Right lobe of liver (tissue), 4 donors: Measurements from ENCODE around the genes CEP112, APOH and PRKCA.

GRCh38 chr17:64329528-64330085 is 61.1 kb downstream of the PECAM1 start:
- PRO-cap, 4 experiments: no peak in any of the 4 experiments
- RAMPAGE, long total RNA, 2 experiments: no peak in any of the 2 experiments

DNA sequence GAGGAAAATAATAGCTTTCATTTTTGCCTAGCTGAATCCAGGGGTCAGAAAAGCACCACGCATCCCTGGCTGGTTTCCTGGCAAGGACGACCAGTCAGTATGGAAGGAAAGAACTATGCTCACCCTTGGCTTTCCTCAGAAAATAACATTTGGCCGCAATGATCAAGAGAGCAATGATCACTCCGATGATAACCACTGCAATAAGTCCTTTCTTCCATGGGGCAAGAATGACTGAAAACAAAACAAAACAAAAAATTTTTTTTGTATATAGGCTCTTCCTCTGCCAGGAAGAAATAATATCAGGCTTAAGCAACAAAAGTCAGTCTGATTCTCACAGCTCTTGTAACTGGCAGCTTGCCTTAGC is 35.9 kb downstream of the PECAM1 start:
- PRO-cap, 4 experiments: no peak in any of the 4 experiments
- RAMPAGE, long total RNA, 2 experiments: start-site peak on the minus strand in 1 of 2 experiments, centred at position 159 of the sequence, 32 reads per replicate

- PRO-cap, 4 experiments: no peak in any of the 4 experiments
- RAMPAGE, long total RNA, 2 experiments: start-site peak on the minus strand in 1 of 2 experiments, at chr17:64660950-64661478 at its widest, 8 reads per replicate
Measured at GRCh38 chr17:64660657-64661758, 1.1 kb downstream of the SMURF2 start.

GRCh38 chr17:64965705-64966536 is 46.6 kb upstream of the LRRC37A3 start:
- PRO-cap, 4 experiments: peak in 4 of 4 experiments; most common plus-strand start chr17:64966142 (in 3); most common minus-strand start chr17:64966035 (in 2)
- RAMPAGE, long total RNA, 2 experiments: start-site peak on the minus strand in 1 of 2 experiments, at chr17:64966053-64966063 at its widest, 31 reads per replicate

DNA sequence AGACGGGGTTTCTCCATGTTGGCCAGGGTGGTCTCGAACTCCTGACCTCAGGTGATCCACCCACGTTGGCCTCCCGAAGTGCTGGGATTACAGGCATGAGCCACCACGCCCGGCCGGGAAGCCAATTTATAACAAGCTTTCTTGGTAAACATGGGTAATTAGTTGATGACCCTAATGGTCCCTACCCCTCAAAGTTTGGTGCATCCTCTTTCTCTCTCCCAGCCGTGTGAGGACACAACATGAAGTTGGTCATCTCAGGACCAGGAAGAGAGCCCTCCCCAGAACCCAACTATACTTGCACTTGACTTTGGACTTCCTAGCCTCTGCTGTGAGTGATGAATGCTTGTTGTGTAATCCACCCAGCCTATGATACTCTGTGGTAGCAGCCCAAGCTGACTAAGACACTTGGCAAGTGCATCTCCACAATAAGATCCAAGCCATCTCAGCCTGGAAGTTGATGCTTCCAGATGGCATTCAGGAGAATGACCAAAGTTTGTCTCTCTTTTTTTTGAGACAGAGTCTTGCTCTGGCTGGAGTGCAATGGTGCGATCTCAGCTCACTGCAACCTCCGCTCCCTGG is 65.6 kb downstream of the GNA13 start:
- PRO-cap, 4 experiments: peak in 1 of 4 experiments; most common minus-strand start position 291 of the sequence (in 1)
- RAMPAGE, long total RNA, 2 experiments: no peak in any of the 2 experiments

- PRO-cap, 4 experiments: no peak in any of the 4 experiments
- RAMPAGE, long total RNA, 2 experiments: no peak in any of the 2 experiments
Measured at GRCh38 chr17:65029185-65029500, 27.4 kb downstream of the GNA13 start.

DNA sequence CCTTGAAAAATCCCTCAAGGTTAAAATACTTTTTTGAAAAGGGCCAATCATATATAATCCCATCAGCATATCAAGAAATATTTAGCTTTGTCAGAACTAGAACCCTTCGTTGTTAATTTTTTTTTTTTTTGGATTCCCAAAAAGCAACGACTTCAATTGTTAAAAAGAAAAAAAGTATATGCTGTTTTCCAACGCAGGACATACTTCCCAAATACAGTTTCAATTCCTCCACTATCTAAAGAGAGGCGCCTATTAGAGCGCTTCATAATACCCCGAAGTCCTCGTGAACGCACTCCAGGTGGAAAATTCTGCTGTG is 20.9 kb downstream of the GNA13 start:
- PRO-cap, 4 experiments: peak in 2 of 4 experiments; most common plus-strand start position 265 of the sequence (in 2)
- RAMPAGE, long total RNA, 2 experiments: no peak in any of the 2 experiments

DNA sequence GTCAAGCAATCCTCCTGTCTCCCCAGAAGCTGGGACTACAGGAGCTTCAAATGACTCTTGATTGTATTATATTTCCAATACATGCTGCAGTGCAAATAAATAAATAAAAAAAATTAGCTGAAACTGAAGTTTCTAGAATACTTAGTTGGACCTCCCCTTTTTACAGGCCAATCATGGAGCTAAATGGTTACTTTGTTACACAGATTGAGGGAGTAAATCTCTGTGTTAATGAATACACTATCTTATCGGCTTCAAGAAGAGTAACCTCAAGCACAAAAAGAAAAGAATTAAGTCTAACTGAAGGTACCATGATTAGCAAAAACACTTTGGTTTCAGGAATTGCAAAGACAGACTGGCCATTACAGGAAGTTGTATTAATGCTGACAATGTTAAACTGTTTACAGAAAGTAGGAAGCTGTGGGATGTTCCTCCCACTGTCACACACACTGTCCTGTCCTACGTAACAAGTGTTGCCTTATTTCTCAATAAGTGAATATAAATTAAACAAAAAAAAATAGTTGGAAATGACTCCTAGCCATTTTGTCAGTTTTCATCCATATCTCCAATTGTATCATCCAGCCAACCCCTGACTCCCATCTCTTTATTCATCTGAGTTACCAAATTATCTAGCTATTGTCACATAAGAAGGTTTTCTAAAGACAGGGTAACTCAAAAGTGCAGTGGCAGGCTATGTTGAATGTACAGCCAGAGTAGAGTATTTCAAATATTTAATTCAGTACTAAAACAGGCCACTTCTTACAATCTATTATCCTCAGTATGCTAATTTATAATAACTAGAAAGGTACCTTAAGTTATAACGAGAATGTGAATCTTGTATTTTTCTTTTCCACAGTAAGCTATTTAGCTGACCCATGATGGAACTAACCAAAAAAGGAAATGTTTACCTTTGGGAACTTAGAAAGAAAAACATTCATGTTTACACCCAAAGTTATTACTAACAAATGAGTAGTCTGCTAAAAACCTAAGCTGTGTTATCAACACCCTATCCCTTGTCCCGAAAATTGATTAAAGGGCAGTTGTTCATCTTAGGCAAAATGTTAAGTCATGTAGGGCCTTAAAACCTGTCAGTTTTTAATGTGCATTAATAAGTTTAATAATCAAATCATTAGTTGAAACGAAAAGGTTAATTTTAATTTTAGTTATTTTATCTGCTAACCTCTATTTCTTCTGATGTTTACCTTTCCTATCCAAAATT is 8.4 kb downstream of the GNA13 start:
- PRO-cap, 4 experiments: peak in 3 of 4 experiments; most common plus-strand start position 507 of the sequence (in 1); most common minus-strand start position 354 of the sequence (in 1)
- RAMPAGE, long total RNA, 2 experiments: no peak in any of the 2 experiments

DNA sequence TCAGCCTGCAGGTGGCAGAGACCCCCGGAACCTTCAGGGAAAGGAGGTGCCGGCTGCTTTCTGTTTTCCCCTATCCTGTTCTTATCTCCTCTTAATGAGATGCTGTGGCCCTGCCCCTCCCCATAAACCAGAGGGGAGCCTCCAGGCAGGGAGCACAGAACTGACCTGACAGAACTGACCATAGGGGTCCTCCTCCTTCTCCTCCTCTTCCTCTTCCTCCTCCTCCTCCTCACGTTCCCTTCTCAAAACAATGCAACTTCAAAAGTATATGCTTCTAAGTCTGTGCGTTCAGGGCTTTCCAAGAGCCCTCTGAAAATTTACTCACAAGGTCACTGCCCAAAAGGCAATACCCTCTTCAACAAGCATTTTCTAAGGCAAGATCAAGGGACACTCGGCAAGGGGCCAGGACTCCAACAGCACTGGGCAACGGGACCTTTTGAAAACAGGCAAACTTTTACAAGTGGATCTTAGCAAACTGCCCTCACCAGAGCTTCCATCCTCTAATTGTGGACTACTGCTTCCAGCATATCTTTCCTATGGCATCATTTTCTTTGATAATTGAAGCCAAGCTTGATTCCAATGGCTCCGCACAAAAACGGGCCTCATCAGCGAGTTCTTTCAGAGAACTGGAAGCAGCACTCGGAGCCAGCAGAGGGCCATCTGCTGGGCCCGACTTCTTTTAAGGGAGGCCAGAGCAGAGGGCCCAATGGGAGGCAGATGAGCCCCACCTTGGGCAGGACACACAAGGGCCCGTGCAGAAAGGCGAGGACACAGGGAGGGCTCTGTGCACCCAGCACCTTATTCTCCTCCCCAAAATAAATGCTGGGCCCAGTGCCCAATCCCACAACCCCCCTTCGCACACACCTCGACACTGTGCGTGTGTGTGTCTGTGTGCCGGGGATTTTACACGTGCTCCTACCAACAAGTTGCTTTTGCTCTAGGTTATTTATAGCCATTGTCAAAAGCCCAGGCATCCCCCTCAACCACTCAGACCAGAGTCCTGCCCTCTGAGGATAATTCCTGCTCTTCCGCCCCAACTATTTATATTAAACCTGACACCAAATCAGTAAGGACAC is 7.1 kb downstream of the AXIN2 start:
- PRO-cap, 4 experiments: no peak in any of the 4 experiments
- RAMPAGE, long total RNA, 2 experiments: no peak in any of the 2 experiments

DNA sequence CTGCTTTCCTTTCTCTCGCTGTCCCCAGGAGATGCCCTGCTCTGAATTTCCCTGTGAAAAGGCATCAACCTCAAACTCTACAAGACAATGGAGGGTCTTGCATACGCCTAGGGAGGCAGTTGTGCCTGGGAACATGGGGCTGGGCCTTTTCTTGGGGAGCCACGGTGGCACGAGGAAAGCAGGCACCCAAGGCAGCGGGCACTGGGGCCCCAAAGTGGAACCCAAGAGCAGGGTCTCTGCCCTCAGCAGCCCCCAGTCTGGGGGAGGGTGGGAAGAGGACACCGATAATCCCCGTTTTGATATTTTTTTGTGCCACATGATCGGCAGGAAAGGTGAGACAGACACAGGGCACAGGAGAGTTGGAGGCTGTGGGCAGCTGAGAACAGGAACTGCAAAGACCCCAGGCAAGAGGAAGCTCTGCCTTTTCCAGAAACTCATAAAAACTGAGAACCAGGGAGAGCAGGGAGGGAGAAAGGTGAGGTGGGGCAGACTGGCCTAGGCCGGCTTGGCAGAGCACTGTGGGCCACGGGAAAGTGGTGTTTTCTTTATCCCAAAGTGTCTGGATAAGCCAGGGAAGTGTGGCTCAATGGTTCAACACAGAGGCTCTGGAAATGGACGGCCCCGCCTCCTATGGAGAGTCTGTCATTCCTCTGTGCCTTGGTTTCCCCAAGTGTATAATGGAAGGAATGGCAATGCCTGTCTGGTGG is 11.7 kb upstream of the AXIN2 start:
- PRO-cap, 4 experiments: no peak in any of the 4 experiments
- RAMPAGE, long total RNA, 2 experiments: no peak in any of the 2 experiments

- PRO-cap, 4 experiments: peak in 4 of 4 experiments; most common minus-strand start chr17:66192070 (in 4)
- RAMPAGE, long total RNA, 2 experiments: start-site peak on the minus strand in 2 of 2 experiments, at chr17:66191841-66192133 at its widest, 10 to 80 reads per replicate
Measured at GRCh38 chr17:66191353-66192684, at the start of gene CEP112. CEP112 (minus strand) TSS chr17:66192133.

DNA sequence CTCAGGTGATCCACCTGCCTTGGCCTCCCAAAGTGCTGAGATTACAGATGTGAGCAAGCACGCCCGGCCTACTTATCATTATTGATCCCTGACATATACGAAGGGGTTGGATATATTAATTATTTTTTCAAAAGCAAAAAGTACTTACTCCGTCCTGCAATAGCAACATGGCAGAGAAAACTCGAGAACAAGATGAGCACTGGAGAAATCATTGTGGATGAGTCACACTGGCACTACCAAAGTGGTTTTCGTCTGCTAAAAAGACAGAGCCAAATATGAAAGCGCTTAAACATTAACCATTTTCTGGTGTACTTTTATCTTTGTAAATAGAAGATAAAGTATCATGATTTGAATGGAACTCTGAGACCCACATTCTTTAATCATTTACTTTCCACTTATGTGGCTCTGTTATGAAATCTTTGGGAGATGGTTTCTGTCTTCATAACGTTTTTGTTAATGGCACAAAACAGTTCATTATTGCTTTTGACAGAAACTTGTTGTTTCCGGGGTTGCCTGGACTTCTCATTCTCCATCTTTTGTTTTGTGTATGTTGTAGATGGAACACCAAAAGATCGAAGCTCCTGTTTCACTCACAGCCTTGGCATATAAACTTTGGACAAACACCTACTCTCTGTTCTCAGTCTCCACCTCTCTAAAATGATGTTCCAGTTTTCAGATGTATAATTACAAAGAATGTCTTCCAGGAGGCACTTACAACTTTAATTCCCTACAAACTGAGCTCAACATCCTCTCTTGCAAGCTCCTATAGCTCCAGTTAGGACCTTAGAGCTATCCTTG is at the start of gene APOH:
Gene APOH, minus strand, starts transcription at position 248 of the 798 bp plus-strand sequence.
- PRO-cap, 4 experiments: peak in 4 of 4 experiments; most common plus-strand start position 341 of the sequence (in 1); most common minus-strand start position 235 of the sequence (in 4)
- RAMPAGE, long total RNA, 2 experiments: start-site peak on the minus strand in 2 of 2 experiments, centred at positions 229 to 242 of the sequence, 8,255 to 39,407 reads per replicate

DNA sequence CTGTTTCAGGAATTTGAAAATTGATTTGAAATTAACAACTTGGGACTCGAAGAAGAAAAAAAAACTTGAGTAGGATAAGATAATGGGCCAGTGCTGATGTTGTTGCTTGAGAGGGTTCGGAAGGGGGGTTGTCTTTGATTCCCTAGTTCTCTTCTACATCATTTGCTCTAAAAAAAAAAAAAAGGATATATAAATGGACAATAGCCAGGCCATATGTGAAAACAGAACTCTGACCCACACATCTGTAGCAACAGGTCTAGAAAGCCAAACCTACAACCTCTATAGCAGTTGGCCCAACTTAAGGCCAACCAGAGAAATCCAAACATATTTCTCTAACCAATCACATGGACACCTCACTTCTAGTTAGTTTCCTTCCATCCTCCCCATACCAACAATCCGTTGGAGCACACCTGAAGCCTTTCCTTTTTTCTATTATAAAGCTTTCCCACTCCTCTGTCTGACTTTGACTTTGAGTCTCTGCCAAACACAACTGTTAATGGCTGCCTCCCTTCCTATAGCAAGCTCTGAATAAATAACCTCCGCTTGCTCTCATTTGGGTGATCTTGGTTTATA is 928 bp upstream of the APOH start:
- PRO-cap, 4 experiments: peak in 4 of 4 experiments; most common plus-strand start position 391 of the sequence (in 4); most common minus-strand start position 252 of the sequence (in 2)
- RAMPAGE, long total RNA, 2 experiments: no peak in any of the 2 experiments

DNA sequence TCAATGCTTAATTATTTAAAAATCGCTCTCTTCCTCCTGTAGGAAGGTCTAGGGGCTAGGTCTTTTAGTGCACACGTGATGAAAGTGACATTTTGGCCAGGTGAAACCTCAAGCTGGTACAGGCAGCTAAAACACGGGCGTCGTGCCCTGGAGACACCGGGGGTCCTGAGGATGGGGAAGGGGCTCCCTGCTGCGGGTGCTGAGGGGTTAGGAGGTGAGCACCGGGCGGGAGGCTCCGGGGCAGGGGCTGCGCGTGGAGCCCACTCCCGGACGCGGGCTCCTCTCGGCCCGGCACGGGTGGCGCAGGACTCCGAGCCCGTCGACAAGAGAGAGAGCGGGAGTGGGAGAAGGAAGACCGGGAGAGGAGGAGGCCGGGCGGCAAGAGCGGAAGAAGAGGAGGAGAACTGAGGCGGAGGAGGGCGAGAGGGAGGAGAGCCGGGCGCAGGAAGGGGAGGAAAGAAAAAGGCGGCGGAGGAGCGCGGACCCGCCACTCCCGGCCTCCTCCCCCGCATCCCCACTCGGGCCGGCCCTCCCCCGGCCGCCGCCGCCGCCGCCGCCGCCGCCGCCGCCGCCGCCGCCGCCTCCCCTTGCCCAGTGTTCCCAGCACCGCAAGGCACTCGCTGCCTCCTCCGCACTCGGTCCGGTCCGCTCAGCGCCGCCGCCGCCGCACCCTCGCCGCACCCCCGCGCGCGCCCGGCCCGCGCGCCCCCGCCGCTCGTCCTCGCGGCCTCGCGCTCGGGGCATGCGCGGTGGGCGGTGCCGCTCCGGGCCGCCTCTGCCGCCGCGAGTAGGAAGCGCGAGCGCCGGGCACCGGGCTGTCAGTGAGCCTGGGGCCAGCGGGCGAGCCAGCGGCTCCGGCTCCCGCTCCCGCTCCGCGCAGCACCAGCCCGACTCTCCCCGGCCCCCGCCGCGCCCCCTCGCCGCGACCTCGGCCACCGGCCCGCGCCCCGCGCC is at the start of gene PRKCA:
Gene PRKCA, plus strand, starts transcription at position 818 of the 954 bp plus-strand sequence.
- PRO-cap, 4 experiments: peak in 4 of 4 experiments; most common plus-strand start position 821 of the sequence (in 4); most common minus-strand start position 691 of the sequence (in 2)
- RAMPAGE, long total RNA, 2 experiments: no peak in any of the 2 experiments

DNA sequence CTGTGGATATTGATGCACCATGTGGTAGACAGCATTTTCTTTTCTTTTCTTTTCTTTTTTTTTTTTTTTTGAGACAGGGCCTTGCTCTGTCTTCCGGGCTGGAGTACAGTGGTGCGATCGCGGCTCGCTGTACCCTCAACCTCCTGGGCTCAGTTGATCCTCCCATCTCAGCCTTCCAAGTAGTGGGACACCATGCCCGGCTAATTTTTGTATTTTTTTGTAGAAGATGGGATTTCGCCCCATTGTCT is 96.6 kb downstream of the PRKCA start:
- PRO-cap, 4 experiments: no peak in any of the 4 experiments
- RAMPAGE, long total RNA, 2 experiments: no peak in any of the 2 experiments

- PRO-cap, 4 experiments: no peak in any of the 4 experiments
- RAMPAGE, long total RNA, 2 experiments: no peak in any of the 2 experiments
Measured at GRCh38 chr17:66400955-66401859, 98.8 kb downstream of the PRKCA start.

DNA sequence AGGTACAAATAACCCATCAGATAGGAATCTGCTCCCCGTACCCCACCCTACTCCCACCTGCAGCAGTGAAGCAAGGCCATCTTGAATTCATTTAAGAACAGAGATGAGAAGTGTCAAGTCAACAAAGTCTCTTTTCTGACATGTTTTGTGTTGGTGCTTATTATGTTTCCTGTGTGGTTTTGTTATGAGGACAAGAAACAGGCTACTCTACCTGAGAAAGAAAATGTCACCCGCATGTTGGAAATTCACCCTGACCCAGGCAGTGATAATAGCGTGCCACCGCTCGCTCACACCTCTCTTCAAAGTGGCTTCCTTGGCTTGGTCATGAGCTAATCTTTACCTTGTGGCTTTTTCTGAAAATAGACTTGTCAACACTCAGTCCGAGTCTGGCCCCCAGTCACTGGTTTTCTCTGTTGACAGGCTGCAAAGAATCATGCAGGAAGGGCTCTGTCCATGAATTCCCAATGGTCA is 121.5 kb upstream of the CACNG5 start:
- PRO-cap, 4 experiments: no peak in any of the 4 experiments
- RAMPAGE, long total RNA, 2 experiments: no peak in any of the 2 experiments

DNA sequence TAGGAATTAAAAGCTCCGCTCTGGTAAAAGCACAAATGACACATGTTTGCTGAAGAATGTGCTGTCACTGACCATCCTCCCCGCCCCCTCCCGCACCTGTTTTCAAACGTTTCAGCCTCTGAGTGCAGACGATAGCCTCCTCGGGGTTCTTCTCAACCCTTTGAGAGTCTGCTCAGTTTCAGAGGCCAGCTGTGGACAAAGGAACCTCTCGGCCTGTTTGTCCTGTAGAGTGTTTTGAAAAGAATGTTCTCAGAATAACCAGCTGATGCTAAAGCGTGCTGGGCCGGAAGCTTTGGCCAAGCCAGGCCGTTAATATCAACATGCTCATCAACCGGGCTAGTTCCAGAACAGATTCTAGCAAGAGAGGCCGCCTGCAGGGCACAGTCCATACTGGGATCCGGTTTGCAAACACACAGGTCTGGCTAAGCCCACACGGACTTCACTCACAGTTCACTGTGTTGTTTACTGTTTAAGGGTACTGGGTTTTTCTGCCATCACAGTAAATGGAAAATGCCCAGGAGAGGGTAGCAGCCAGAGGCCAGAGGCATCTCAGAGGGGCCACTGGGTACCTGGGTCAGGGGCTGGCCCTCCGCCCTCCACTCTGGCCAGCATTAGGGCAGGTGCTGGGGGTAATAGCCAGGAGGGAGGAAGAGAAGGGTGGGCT is 6.4 kb upstream of the CACNG4 start:
- PRO-cap, 4 experiments: no peak in any of the 4 experiments
- RAMPAGE, long total RNA, 2 experiments: no peak in any of the 2 experiments

DNA sequence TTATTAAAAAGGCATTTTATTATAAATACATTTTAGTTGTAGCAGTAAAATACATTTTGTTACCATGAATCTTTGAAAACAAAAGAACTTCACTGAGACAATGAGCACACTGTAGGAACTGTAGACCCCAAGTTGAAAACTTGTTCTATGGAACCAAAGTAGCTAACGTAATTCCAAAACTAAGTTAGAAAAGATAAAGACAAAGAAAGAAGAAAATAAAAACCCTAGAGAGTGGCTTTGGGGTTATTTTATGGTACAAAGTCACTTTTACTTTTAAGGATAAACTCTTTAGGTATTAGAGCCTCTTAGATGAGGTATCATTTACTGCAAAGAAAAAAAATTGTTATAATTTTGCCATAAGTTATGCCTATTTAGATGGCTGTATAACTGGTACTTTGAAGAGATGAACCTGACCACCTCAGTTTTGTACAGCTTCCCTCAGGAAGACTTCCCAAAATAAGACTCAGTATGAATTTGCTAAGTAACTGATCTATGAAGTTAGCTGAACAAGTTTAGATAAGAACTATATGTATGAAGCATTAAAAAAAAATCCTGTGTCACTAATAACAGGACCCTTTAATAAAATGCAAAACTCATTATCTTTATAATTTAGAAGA is 26.2 kb downstream of the CACNG1 start:
- PRO-cap, 4 experiments: no peak in any of the 4 experiments
- RAMPAGE, long total RNA, 2 experiments: no peak in any of the 2 experiments

DNA sequence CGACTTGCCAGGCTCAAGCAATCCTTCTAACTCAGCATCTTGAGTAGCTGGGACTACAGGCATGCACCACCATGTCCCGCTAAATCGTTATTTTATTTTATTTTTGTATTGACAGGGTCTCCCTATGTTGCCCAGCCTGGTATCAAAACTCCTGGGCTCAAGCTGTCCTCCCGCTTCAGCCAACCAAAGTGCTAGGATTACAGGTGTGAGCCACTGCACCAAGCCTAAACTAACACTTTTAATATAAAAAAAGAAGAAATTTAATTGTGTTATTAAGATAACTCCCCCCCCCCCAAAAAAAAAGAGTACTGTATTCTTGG is 24.5 kb downstream of the HELZ start:
- PRO-cap, 4 experiments: no peak in any of the 4 experiments
- RAMPAGE, long total RNA, 2 experiments: no peak in any of the 2 experiments